Parotid gland (tissue), 1 donor: ENCODE data around the gene SLC22A23.

DNA sequence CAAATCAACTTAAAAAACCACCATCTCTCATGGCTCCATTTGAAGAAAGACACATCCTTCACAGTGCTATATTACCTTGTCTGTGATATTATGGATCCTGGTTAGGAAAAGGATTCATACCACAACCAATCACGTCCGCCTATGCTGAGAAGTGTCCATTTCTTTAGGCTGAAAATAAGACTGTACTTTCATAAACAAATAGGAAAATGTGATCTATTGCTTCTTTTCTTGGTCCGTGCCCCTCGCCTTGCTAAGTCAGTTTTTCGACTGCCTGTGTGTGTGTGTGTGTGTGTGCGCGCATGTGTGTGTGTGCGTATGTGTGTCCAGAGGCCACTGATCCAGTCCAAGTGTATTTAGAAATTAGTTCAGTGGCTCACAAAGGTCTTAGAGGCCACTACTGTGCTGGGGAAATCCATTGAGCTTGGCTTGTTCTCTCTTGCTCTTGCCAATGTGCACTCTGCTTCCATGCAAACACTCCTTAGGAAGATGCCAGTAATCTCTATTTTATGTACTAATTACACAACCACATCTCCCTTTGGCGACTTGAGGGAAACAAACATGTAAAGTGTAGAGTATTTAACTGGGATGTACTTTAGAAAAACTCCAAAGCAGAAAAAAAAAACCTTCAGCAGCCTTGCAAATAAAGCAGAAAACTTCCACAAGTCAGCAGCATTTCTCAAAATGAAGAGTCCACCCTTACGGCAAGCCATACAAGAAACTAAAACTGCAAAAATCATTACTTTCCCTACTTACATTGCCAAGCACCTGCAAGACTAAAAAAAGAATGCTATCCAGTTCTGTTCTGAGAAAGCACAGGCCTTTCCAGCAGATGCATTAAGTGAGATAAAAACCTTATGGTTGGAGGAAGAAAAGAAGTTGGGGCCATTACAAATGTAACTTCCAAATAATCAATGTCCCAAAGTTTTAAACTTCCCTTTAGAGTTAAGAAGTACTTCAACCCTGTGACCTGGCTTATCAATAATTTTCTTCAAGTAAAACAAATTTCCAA is 50.3 kb downstream of the SLC22A23 start:
- PRO-cap: no peak

DNA sequence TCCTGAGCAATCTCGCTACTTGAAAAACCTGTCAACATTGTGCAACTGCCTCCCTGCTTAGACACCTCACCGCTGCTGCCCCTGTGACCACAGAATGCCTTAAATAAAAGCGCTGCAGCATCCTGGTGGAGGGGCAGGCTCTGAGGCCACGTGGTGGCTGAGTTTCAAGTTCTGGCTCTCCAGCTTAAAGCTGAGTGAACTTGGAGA is 42.1 kb downstream of the SLC22A23 start:
- PRO-cap: no peak

DNA sequence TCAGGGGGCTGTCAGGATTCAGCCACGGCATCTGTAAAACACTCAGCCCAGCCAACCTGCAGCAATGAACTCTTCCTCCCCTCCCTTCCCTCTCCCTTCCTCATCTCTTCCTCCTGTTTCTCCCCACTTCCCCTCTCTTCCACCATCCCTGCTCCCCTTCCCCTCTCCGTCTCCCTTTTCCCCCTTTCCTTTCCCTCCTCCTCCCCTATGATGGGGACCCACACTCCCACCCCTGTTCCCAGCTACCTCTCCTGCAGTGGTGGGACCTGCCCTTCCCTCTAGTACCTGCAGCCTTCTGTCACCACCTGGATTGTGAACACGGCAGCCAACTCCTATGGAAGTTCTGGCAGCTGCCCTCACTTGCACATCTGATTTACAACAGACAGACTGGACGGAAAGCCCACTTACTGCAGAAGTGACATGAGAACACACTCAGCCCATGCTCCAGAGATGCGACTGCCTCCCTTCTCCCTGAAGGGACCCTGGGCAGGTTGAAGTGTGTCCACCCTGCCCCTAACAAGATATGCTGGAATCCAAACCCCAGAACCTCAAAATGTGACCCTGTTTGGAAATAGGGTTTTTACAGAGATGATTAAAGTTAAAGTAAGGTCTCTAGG is 21.5 kb downstream of the SLC22A23 start:
- PRO-cap: no peak

DNA sequence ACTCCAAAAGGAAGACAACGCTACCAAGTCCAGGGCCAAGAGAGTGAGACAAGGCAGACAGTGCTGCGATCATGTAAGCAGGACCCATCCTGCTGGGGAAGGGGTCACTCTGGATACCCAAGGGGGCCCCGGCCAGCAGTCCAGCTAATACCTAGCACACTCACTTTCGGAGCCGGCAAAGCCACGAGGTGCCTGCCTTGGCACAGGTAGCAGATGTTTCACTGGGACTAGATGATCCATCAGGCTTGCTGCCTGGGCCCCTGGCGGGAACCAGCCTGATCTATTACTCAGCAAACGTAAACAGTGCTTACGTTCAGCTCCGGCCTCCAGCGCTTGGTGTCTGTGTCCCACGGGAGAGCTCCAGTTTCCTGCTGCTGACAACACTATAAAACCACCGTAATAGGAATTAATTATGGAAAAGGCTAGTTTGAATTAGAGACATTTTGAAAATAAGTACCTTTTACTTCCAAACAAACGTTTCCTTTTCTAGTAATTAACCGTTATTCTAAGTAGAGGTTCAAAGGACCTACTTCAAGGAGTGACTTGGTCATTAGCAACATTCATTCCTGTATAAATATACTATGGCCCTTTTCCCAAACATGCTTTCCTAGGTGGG is 18.6 kb downstream of the SLC22A23 start:
- PRO-cap: no peak

DNA sequence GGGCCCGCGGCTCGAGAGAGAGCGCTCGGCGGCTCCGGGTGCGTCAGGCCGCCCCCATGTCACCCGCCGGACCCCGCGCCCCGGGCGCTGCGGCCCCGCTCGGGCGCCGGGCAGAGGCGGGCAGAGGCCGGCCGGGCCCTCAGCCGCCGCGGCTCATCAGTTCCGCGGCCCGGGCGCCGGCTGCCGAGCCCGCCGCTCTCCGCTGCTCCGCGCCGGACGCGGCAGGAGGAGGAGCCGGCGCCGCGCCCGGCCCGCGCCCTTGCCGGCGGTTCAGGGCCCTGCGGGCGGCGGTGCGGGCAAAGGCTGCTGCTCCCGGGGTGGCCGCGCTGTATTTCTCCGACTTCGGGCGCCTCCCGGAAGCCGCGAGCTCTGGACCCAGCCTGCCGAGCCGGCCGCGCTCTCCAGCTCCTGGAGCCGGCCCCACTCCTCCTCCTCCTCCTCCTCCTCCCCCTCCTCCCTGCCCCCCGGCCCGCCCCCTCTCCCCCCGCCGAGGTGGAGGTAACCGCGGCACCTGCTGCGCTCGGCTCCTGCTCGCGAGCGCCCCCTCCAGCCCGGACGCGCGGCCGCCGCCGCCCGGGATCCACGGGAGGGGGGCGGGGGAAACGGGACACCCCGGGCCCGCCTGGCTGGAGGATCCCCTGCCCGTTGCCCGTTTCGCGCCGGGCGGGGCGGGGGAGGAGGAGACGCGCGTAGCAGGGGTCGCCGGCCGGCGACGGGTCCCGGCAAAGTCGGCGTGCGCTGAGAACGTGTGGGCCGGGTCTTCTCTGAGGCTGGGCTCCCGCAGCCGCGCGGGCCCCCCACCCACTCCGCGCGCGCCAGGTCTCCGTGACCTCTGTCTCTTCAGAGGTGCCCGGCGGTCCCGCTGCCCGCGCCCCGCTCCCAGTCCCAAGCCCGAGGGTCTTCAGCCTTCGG is at the start of gene SLC22A23:
Gene SLC22A23, minus strand, starts transcription at position 382 of the 912 bp plus-strand sequence.
- PRO-cap: bidirectional peak, plus-strand start at position 615 of the sequence, minus-strand start at position 441 of the sequence

GRCh38 chr6:3722176-3722911 is 29.2 kb downstream of the PXDC1 start:
- PRO-cap: no peak

DNA sequence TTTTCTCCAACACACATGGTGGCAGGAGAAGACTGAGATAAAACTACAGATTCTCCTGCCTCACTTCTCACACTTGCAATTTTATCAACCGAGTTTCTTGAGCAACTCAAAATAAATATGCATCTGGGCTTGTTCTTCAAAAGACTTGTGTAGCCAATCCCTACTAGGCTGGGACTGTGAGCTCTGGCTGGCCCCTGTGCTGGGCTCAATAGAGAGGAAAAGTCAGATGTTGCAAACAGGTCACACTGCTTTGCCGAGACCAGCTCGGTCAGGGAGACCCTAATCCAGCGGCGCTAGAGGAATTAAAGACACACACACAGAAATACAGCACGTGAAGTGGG is 32.5 kb downstream of the FAM50B start:
- PRO-cap: no peak

DNA sequence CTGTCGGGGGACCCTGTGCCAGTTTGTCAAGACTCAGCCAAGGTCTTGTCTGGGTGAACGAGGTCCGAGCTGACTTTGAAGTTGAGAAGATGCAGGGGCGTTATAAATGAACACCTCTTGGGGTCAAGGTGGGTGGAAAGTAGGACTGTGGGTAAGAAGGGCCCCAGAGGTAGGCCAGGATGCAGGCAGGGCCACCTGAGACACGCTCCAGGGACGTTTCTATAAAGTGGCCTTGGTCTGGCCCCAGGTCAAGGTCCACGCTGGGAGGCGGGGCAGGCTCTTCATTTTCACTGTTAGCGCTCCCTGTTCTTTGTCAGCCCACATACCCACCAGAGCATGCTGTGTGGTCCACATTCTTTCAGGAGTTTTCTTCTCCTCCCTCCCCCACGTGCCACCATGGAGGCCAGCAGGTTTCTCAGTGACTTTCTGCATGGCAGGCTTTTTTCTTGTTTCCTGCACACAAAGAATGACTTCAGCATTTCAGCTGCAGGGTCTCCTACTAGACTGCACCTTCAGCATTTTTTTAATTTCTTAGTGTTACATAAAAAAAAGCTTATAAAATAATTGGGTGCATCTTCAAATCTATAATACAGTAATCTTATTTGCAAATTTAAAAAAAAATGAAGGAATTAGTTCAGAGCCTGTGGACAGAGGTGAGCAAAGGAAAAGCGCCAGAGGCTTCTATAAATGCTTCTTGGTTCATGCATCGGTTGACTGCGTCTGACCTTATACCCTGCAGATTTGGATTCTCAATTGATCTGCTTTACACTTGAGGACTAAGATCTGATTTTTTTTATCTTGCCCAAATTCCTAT is 57.5 kb downstream of the FAM50B start:
- PRO-cap: no peak

DNA sequence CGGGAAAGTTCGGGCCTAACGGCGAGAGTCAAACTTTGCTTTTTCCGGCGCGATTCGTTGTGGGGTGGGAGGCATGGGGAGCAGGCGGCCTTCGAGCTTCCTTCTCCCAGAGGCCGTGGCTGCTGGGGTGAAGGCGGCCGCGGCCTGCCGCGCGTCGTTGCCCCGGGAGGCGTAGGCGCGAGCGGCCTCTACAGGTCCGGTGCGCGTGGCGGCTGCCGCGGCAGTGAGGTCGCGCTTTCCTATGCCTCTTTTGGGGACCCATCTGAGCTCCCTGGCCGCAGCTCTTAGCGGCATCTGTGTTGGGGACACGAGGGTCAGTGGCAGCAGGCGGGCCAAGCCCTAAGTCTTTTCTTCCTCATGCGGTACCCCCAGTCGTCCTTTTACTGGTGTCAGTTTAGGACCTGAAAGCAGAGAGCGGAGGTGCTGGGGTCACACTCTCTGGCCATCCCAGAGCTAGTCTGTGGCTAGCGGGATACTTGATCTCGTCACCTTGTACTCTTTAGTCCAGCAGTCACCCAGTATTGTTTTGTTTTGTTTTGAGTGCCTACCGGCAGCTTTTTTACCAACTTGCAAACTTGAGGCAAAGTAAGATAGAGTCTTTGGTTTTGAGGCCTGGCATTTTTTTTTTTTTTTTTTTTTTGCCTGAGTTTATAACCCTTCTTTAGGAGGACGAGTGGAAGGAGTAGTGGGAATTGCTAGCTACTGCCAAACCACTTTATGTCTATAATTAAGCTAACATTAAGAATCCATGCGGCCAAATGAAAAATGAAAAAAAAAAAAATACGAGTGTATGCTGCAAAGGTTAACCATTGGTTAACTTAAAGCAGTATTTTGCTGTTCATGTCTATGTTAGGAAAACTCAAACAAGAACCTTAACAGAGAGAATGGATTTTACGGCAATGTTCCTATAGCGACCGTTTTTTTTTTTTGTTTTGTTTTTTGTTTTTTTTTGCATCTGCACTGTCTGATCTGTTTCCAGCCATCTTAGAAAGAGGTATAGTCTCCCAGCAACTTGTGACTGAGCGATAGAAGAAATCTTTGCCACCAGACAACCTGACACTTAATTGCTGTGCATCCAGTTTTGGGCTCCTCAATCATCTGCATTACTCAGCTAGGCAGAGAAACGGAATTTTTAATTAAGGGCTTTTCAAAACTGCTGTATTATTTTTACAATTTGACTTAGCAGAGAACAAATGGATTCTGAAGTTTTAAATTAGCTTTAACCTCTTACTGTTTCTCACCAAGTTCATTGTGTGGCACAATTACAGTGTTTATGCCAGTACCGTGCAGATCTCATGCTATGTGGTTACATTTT is 894 bp downstream of the PRPF4B start:
- PRO-cap: no peak

GRCh38 chr6:4059040-4059828 is 19.7 kb downstream of the FAM217A start:
- PRO-cap: no peak

GRCh38 chr6:4155770-4156215 is 20.4 kb upstream of the ECI2 start:
- PRO-cap: no peak

DNA sequence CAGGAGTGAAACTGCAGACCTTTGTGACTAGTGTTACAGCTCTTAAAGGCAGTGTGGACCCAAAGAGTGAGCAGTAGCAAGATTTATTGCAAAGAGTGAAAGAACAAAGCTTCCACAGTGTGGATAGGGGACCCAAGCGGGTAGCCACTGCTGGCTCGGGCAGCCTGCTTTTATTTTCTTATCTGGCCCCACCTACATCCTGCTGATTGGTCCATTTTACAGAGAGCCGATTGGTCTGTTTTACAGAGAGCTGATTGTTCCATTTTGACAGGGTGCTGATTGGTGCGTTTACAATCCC is 55.3 kb upstream of the ECI2 start:
- PRO-cap: no peak

GRCh38 chr6:4371203-4371838 is 235.9 kb upstream of the ECI2 start:
- PRO-cap: no peak

GRCh38 chr6:4879872-4880330 is 103.7 kb downstream of the CDYL start:
- PRO-cap: no peak

GRCh38 chr6:4901538-4902187 is 102.2 kb downstream of the RPP40 start:
- PRO-cap: no peak

- PRO-cap: no peak
These were observed 51.8 kb downstream of the RPP40 start for GRCh38 chr6:4951925-4952546.

DNA sequence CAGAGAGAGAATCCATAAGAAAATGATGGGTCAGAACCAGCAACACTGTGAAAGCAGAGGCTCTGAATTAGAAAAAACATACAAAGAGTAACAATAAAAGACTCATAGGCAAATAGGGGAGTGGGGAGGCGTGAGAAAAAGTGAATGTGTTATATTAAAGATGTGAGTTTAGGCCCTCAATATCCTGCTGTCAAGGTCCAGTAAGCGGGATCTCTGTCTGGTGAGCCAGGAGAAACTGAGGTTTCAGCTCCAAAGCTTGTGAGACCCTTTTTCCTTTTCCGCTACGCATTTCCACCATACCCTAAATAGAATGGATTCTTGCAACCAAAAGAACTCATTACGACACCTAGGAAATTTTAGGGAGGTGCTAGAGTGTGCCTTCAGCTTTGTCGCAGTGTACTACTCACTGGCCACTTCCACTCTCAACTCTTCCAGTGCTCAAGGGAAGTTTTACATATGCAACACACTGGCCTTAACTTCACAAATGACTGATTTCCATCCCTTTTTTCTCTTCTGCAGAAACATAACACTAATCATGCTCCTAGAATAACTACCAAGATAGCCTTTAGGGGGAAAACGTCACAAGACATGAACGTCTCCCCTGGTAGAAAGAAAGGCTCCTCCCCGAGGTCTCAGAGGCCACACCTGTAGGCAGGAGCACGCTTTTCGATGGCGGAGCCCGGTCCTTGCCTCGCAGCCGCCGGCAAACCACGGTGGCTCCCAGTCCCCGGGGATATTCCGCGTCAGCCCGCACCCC is 734 bp downstream of the LYRM4 start:
- PRO-cap: no peak

- PRO-cap: unidirectional peak, minus-strand start at chr6:5294580
These were observed 33.0 kb downstream of the FARS2 start for GRCh38 chr6:5294250-5294835.

DNA sequence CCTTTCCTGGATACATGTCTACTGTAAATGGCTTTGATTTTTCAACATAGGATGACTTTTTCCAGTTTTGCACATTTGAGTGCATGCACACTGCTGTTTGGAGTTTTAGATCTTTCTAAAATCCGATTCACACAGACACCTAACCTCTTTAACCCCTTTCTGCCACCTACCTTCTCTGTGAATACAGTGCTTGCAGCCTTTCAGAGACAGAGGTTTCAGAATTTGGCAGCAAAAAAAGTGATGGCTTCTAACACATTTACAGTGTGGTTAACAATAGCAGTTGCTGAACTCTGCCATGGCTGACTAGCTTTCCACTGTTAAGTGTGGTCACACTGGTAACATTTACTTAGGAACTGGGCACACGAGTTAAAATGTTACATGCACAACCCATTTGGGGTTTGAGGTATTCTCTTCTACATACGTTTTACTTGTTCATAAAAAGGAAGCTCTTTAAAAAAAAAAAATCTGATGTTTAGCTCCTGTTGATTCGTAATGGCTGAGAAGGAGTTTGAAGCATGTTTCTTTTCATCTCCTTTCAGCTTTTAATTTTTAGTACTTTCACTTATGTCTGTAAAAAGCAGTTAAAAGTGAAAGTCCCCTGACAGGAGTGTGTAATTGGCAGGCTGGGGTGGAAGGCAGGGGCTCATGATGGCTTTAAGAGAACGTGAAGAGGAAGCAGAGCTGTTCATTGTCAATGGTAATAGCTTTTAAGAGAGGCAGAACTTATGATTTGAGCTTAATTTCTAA is 245.8 kb downstream of the FARS2 start:
- PRO-cap: no peak

DNA sequence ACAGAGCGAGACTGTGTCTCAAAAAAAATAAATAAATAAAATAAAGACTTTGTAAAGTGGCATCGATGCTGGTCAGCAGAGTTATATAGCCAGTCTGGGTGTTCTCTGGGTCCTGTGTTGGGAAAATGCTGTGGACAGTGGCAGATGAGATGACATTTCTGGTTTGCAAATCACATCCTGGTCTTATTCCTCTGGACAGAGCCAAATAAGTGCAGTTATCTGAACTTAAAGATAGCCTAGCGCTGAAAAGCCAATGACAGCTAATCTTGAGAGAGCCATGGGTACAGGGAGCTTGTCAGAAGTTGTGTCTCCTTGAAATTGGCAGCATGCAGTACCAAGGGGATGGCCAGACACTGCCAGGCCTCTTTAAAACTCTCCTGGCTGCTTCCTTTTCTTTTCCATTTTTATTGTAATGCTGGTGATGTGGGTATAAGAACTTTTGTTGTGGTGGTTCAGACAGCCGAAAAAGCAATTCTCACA is 362.4 kb downstream of the FARS2 start:
- PRO-cap: no peak